ENCODE data around the genes TLR1 and KLB.

GRCh38 chr4:37956928-37957312 is 3.3 kb upstream of the PTTG2 start:
- PRO-cap, result no peak

GRCh38 chr4:37973282-37973824 is 13.2 kb downstream of the PTTG2 start:
- PRO-cap, result no peak

DNA sequence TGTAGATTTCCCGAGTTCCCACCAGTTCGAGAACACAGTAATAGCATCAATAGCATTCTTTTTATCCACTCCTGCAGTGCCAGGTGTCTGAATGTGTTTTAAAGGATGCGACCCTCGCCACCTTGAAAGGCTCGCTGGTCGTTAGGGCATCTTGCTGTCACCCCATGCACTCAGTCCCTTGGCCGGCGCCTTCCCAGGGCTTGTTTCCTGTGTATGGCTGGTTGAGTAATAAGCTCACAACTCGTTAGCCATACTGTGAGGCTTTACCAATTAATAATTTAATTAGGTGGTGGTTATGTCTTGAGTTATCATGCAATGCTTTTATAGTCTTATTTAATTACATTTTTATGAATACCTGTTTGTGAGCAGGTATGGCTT is 18.0 kb downstream of the PTTG2 start:
- PRO-cap, result no peak

- PRO-cap, result no peak
Observed at GRCh38 chr4:38155334-38155582, 195.1 kb downstream of the PTTG2 start.

DNA sequence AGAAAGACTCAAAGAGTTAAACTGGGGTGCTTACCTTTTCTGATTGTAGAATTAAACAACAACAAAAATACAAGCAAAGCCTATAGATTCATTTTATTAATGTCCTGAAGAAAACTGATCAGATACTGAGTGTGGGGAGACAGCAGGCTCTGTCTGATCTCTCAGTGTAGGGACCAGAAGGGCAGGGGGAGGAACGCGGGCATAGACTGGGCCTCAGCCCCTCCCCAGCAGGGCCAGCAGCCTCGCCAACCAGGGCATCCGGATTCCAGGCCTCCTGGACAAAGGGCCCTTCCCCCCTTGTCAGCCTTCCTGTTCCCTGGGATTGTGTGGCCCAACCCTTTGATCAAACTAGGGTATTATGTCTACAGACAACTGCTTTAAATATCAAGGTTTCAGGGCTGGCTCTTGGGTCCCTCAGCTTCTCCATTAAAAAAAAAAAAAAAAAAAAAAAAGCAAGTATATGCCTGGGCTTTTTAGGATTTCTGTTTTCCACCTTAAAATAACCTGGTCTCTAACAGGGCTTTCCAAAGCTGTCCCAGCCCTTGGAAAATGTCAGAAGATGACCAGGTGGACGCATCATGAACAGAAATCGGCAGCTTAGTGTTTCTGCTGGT is 239.4 kb upstream of the KLF3 start:
- PRO-cap, result no peak

- PRO-cap, result unidirectional peak, minus-strand start at chr4:38634431
Observed at GRCh38 chr4:38634163-38634748, 29.7 kb upstream of the KLF3 start.

DNA sequence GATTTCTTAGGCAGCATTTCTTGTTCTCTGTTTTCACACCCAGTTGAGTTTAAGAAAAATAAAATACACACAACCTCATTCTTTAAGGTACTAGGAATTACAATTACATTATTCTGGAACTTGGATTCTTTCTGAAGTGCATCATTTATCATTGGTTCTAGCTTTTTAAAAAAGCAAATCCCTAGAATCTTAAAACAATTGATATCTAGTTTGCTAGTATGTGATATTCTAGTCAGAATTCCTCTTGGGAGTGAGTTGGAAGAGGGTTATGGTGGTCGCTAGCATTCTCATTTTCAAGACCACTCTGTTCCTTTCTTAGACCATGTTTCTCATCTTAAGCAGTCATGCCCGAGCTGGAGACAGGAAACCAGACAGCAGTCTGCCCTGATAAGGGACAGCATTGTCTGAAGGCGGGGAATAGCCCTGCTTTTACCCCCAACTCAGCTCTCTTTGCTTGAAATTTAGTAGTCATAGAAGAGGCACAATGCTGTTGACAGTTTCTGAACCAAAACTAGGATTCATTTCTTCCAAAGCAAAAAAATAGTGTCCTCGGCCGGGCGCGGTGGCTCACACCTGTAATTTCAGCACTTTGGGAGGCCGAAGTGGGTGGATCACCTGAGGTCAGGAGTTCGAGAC is 5.2 kb downstream of the KLF3 start:
- PRO-cap, result no peak

DNA sequence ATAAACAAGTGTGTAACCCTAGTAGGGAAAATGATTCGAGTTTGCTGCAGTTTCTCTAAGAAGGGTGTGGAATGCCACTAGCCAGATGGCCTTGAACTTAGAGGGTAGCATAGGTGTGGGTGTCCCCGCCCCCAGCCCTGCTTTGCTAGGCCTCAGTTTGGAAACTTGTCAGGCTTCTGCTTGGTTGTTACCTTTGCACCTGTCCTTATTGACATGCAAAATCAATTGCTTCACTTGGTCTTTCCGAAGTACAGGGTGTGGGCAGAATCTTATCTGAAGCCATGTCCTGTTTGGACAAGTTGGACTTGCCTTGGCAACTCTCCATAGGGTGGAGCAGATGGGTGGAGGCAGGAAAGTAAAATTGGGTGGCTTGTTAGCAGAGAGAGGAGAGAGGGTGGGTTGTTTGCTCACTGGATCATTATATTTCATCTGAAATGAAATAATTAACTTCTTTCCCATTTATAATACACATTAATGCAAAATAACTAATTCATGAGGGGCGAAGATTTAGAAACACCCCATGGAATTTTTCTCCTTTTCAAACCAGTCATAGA is 9.6 kb downstream of the KLF3 start:
- PRO-cap, result no peak

DNA sequence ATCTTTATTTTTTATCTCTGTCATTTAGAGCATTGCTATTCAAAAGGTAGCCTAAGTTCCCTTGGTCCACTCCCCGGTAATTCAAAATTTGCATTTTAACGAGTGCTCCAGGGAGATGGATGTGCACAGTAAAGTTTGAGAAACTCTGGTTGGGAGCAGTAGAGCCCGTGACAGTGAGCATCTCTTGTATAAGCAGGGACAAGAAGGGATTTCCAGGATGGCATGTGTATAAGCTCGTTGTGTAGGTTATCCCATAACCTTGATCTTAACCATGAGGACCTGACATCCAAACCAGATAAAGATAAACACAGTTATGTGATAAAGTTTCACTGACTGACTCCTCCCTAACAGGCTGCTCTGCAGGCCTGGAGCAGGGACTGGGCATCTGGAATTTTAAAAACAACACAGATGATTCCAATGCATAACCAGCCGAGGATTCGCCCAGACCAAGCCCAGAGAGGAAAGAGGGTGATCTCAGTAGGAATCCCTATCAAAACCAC is 22.6 kb downstream of the KLF3 start:
- PRO-cap, result no peak

- PRO-cap, result no peak
Observed at GRCh38 chr4:38688380-38689047, 24.5 kb downstream of the KLF3 start.

DNA sequence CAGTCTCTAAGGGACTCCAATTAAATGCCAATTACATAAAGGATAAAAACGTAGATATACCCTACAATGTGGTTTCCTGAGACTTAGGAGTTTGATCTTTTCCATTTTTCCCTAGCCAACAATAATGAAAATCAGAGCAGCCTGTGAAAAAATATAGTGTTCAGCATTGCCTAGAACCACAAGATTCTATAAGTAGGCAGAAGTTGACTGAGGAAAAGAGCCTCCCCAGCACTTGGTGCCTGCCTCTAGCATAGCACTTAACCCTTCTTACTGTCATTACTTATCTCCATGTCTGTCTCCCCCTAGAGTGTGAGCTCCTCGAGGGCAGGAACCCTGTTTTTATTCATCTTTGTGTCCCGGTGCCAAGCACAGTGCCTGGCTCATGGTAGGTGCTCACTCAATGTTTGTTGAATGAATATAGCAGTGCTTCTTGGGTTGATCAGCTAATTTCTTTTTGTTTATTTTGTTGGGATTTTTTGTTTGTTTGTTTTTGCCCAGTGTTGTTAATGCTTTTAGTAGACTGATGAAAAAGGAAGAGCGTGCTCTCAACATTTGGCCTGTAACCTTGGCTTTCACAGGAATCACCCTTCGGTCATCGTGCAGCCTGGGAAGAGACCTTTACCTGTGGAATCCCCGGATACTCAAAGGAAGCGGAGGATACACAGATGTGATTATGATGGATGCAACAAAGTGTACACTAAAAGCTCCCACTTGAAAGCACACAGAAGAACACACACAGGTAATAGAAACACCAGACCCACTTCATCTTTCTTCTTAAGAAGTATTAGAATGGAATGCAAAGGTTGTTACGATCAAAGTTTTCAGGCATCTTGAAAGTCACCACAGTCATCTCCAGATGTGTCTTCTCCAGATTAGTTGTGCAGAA is 30.4 kb downstream of the KLF3 start:
- PRO-cap, result no peak

DNA sequence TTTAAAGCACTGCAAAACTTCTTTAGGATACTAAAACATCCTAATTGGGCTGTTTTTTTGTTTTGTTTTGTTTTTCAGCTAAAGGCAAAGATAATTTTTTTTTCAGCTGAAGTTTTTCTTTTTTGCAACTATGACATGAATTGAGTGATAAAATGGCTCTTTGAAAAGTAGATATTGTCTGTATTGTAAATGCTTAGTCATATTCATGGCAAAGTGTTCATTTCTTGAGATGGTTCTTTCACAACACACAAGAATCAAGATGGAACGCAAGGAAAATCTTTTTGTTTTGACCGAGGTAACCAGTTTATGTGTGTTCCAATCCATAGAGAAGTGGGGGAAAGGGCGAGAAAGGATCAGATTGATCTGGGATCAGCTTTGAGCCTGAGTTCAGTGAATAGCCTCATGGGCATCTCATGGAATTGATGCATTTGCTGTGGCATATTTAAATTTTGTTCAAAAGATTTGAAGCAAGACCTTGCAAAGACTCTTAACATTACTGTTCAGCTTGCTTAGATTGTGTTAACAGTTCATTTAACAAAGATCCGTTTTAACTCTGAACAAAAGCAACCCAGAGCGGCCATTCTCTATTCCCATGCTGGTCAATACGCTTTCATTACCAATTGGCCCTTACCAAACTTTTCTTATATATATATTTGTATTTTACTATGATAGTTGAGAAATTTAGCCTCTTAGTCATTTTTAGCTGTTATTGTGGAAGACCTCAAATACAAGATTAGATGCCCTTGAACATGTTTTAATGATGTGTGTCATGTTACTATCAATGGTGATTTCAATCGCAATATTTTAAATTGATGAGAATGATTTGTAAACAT is 35.4 kb downstream of the KLF3 start:
- PRO-cap, result no peak

DNA sequence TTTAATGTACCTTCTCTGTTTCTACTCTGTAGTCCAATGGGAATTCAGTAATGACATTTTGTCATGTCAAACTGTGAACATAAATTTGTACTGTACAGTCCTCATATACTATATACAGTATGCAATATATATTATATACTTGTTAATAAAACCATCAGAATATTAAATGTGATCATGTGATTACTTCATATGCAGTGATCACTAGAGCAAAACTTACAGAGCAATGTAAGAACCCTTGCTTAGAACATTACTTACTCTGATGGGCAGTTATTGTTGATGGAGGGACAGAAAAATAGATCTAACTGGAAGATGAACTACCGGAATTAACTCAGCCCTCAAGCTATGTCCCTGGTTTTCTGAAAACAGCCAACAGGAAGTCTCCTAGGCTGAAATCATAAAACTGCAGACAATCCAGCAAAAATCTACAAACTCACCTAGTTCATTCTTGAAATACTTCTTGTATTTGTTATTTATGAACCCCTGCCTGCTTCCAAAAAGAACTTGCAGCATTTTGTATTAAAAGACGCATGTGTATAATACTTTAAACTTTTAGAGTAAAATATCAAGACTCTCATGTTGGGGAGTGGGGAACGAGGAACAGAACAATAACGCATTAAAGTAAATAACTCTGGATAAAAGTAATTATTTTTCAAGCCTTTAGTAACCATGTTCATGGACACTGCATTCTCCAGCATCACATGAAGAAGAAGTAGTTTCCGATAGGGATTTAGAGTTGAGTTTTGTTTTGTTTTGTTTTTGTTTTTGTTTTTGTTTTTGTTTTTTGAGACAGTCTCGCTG is 37.1 kb downstream of the KLF3 start:
- PRO-cap, result no peak

- PRO-cap, result no peak
Observed at GRCh38 chr4:38728567-38728907, 54.3 kb downstream of the TLR10 start.

GRCh38 chr4:38792694-38793083 is 9.9 kb upstream of the TLR10 start:
- PRO-cap, result no peak

DNA sequence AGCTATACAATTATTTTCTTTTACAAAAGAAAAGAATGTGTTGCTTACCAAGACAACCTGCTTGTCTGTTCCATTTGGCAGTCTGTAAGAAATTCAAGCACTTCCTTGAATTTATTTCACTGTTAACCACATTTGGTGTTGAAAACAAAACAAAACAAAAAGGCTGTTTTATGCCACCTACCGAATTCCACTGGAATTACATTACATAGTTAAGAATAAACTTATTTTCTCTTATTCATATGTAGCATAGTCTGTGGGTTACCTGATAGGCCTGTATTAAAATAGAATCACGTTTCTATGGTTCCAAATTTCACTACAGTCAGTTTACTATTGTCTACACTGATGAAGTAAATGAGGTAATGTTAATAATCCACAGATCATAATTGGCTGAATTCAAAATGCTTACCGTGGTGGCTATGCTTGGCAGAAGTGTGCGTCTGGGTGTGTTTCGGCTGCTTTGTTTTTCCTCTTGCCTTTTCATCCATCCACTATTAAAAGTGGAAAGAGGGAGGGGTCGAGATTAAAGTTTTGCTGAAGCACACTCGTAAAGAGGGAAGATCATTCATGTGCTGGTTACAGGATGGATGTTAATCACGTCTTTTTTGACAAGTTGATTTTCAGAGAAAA is at the start of gene TLR1:
TLR1 (minus strand) TSS at position 86 of the 627 bp plus-strand sequence.
- PRO-cap, result unidirectional peak, minus-strand start at position 84 of the sequence

DNA sequence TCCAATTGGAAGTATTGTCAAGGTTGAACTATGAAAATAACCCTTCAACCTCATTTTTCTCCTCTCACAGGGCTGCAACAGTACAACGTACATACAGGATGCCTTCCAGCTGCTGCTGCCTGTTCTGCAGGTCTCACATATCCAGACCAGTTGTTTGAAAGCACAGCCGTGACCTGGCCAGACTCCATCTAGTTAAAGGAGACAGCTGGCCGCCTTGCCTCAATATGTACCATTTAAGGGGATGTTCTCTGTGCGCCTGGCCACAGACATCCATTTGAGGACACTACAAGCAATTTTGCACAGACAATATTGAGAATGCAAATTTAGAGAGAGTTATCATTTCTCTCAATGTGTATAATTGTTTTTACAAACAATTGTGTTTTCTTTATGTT is 75.8 kb downstream of the FAM114A1 start:
- PRO-cap, result no peak

DNA sequence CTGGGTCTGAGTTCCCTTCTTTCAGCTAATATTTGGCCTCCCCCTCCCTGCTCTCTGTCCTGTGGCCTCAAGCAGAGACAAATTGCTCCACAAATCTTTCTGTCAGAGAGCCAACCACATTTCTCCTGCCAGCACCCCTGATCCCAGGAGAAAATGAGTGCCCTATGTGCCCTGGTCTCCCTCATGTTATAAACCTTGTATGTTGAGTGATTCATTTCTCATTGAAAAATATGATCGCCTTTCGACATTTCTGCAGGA is 82.0 kb downstream of the TMEM156 start:
- PRO-cap, result no peak

- PRO-cap, result no peak
Observed at GRCh38 chr4:39115037-39115548, 53.1 kb downstream of the KLHL5 start.

DNA sequence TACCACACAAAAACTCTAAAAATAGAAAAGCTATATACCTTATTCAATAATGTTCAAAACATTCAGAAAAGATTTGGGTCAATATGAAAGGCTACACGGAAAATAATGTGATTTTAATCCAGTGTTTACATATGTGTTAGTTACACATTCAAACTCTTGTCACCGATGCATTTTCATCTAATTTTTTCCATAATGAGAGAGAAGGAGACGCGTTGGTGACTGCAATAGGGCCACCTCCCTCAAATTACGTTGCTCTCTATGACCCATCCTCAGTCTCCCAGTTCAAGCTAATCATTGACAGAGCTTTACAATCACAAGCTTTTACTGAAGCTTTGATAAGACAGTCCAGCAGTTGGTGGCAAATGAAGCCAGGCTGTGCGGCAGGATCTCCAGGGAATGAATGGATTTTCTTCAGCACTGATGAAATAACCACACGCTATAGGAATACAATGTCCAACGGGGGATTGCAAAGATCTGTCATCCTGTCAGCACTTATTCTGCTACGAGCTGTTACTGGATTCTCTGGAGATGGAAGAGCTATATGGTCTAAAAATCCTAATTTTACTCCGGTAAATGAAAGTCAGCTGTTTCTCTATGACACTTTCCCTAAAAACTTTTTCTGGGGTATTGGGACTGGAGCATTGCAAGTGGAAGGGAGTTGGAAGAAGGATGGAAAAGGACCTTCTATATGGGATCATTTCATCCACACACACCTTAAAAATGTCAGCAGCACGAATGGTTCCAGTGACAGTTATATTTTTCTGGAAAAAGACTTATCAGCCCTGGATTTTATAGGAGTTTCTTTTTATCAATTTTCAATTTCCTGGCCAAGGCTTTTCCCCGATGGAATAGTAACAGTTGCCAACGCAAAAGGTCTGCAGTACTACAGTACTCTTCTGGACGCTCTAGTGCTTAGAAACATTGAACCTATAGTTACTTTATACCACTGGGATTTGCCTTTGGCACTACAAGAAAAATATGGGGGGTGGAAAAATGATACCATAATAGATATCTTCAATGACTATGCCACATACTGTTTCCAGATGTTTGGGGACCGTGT is at the start of gene KLB:
KLB (plus strand) TSS at position 343 of the 1,060 bp plus-strand sequence.
- PRO-cap, result no peak

Data from paraaortic lymph node (tissue), 1 donor.